PFSK-1 (cell line): ENCODE measurements around a stretch of chr9.

DNA sequence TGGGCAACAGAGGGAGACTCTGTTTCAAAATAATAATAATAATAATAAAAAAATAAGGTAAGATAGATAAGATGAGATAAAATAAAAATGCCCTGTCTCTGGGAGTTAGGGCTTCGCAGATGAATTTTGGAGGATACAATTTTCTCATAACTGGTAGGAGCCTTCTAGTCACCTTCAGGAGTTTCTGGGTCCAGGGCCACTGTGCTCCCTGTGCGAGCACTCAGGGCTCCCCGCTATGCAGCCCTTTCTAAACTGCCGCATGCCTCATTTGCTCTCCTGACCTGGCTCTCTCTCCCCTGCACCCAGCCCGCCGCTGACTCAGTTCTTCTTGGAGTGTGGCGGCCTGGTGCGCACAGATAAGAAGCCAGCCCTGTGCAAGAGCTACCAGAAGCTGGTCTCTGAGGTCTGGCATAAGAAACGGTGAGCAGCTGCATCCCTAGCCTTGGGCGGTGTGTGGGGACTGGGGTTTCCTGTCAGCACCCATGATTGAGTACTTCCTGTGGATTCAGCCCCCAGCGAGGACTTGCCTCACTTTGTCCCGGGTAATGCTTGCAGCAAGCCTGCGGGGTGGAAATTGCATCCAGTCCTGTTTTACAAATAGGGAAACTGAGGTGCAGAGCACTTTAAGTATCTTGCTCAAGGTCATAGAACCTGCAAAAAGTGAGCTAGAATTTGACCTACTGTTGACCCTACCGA is 27.8 kb downstream of the USP20 start:
- RRBS, result no CpG with 5 or more reads among the region's 14 CpGs

GRCh38 chr9:129945157-129945871 is 97.7 kb downstream of the FNBP1 start:
- RRBS, result no CpG with 5 or more reads among the region's 5 CpGs

DNA sequence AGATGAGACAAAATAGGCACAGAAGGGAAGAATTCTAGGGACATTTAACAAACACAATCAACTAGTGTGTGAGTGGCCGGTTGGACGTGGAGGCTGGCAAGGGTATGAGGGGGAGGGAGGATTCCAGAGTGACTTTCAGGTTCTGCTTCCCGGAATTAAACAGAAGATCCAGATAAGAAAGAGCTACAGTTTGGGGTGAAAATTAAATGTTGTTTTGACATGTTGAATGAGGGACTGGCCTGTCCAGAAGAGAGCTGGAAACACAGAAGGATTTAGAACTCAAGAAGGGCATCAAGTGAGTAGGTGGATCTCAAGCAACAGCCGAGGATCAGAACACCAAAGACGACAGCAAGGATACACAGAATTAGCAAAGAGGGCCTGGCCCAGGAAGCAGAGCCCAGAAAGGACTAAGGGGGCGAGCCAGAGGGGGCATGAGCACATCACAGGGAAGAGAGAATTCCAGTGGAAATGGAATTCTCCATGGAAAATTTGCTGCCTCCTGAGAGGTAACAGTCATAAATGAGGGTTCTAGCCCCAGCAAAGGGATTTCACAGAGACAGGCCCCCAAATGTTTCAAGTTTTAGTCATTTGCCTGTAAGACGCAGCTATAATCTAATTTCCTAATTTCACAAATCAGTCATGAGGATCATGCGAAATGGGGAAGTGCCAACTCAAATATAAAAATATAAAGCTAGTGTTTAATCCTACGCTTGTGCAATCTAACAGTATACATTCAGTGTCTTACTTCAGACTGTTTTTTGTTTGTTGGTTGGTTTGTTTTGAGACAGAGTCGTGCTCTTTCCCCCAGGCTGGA is 46.8 kb downstream of the FNBP1 start:
- RRBS, result 16% methylated on average over 3 of the region's 10 CpGs

- RRBS, result no CpG with 5 or more reads among the region's 9 CpGs
Observed at GRCh38 chr9:129996813-129997205, 46.2 kb downstream of the FNBP1 start.

- RRBS, result no CpG with 5 or more reads among the region's 4 CpGs
Observed at GRCh38 chr9:130000379-130000719, 42.6 kb downstream of the FNBP1 start.

- RRBS, result no CpG with 5 or more reads among the region's 2 CpGs
Observed at GRCh38 chr9:130045387-130045843, 2.4 kb upstream of the FNBP1 start.

DNA sequence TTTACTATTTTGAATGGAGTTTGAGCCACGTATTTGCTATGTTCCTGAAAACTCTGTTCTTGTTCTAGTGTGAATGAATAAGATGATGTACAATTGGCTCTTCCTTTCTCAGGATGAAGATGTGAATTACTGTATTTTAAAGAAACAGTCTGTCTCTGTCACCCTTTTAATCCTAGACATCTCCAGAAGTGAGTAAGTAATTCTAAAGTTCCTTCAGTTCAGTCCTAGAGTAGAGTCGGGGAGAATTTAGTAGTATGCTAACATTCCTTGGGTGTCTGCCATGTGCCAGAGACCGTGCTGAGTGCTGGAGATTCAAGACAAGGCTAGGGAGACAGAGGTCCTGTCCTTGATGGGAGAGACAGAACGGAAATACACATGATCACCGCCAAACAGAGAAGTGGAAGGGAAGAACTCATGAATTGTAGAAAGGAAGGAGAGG is 23.5 kb downstream of the GPR107 start:
- RRBS, result no CpG with 5 or more reads among the region's 5 CpGs

DNA sequence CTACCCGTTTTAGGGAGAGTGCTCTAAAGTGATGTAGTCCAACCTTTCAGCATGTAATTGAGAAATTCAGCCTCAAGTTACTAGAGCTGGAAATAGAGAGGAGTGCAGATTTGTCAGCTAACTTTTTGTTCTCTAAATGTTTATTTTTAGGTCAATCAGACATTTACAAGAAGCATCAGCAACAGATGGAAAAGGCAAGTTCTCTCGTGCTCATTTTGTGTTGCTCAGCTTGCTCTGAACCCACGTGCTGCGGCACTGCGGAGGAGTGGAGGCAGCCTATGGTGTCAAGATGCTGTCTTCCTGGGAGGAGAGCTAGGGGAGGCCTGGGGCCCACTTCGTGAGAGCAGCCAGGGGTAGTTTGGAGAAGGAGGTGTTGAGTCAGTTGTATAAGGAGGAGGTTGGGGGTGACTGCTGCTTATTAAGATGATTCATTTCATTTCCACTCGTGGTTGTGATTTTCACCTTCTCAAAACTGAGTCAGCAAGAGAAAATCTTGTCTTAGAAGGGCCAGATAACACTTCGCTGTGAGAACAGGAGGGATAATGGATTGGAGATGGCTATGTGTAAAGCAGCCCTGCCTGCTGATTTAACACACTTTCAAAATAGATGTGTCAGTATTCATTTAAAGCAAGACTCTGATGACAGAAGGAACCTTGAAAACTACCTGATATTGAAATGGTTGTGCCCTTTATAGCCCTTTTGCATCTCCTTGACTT is 53.8 kb downstream of the GPR107 start:
- RRBS, result no CpG with 5 or more reads among the region's 8 CpGs

DNA sequence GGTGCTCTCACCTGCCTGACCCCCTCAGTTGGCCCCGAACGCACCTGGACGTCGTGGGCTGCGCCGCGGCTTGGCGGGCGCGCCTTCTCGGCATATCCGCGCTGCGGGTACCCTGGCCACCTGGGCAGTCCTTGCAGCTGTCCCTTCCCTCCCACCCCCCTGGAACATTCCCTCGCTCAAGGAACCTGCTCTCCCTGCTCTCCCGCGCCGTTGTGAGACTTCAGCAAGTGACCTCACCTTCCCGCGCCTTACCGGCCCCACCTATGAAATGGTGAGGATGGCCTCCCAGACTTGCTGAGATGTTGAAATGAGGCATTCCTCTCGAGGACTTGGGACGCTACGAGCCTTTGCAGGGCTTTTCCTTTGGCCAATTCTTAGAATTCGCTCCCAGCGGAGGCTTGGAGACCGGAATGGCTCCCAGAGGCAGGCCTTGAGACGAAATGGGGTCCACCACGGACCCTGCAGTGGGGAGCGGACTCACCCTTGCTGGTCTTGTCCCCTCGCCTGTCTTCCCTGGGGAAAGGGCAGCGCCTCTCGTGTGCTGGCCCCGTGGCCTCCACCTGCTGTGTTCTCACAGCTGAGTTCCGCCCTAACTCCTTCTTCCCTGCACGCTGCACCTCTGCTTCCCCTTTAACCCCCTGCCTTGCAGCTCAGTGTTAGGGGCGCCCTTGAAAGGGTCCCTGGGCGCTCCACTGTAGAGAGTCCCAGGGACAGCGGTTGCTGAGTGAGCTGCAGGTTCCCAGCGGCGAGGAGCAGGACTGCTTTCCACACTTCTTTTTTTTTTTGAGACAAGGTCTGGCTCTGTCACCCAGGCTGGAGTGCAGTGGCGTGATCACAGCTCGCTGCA is 842 bp downstream of the HMCN2 start:
- RRBS, result no CpG with 5 or more reads among the region's 43 CpGs

- RRBS, result no CpG with 5 or more reads among the region's 9 CpGs
Observed at GRCh38 chr9:130267796-130268396, 2.3 kb downstream of the HMCN2 start.

DNA sequence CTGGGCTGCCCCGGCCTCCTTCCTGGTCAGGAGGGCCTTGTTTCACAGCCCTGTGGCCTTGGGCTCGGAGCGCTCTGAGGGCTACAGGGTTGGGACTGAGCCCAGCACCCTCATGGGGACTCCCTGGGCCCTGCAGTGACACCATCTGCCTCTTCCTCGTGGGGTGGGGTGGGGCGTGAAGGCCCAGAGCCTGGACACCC is 78.1 kb downstream of the HMCN2 start:
- RRBS, result no CpG with 5 or more reads among the region's 5 CpGs

DNA sequence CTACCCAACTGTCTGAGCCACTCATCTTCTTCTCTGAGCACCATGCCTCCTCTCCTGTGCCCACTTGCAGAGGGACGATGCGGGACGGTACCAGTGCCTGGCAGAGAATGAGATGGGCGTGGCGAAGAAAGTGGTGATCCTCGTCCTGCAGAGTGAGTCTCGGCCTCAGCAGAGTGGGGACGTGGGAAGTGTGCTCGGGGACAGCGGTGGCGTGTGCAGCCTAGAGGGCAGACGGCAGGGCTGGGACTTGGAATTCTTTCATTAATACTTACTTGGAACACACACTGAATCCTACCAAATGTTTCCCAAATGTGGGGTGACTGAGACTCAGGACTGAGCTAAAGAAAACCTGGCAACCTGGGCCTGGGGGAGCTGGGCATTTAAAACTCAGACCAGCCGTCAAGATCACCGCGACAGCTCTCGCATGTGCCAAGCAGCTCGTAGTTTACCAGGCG is 34.2 kb upstream of the ASS1 start:
- RRBS, result no CpG with 5 or more reads among the region's 18 CpGs

- RRBS, result 78% methylated on average over 4 of the region's 15 CpGs
Observed at GRCh38 chr9:130444465-130444661, 398 bp upstream of the ASS1 start.

GRCh38 chr9:130578739-130579331 is 542 bp upstream of the FUBP3 start:
- RRBS, result no CpG with 5 or more reads among the region's 20 CpGs

DNA sequence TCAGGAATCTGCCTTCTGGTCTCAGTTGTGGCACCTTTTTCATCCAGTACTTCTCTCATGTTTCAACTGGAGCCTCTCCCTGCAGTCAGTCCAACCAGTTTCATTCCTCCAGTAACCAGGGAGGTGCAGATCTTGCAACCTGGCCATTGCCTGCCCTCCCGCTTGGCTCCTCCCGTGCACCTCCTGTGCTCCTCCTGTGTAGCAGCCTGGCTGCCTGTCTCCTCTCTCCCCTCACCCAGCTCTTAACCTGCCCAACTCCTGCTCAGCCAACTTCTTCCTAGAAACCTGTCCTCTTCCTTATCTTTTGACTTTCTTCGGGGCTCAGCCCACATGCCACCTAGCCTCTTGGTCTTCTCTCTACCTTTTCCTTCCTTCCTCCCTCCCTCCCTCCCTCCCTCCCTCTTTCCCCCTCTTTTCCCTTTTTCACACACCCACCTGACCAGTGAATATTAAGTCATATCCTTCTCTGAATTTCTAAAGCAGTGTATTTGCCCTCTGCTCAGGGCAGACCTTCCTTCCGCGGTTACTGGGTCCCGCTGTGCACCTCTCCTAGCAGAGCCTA is 20.4 kb downstream of the FUBP3 start:
- RRBS, result no CpG with 5 or more reads among the region's 6 CpGs

- RRBS, result no CpG with 5 or more reads among the region's 6 CpGs
Observed at GRCh38 chr9:130617704-130618140, 38.3 kb downstream of the FUBP3 start.

GRCh38 chr9:130682358-130682887 is 11.2 kb upstream of the EXOSC2 start:
- RRBS, result no CpG with 5 or more reads among the region's 22 CpGs

DNA sequence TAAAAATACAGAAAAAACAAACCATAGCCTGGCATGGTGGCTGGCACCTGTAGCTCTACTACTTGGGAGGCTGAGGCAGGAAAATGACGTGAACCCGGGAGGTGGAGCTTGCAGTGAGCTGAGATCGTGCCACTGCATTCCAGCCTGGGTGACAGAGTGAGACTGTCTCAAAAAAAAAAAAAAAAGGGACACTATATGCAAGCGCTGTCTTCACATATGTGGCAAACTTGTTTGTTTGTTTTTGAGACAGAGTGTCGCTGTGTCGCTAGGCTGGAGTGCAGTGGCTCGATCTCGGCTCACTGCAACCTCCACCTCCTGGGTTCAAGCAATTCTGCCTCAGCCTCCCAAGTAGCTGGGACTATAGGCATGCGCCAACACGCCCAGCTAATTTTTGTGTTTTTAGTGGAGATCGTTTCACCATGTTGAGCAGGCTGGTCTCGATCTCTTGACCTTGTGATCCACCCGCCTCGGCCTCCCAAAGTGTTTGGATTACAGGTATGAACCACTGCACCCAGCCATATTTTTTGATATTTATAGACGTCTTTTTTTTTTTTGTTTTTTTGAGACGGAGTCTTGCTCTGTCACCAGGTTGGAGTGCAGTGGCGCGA is 11.9 kb downstream of the EXOSC2 start:
- RRBS, result no CpG with 5 or more reads among the region's 18 CpGs

- RRBS, result no CpG with 5 or more reads among the region's 3 CpGs
Observed at GRCh38 chr9:130719522-130719990, 26.0 kb downstream of the EXOSC2 start.

GRCh38 chr9:130772171-130772876 is 62.7 kb upstream of the ABL1 start:
- RRBS, result no CpG with 5 or more reads among the region's 6 CpGs